Hematopoietic multipotent progenitor cell (in vitro differentiated cells): ENCODE measurements around the genes PRSS54 and BEAN1.

GRCh38 chr16:57999876-58000531, 468 bp downstream of the ZNF319 start:
- CAGE, long polyA plus RNA: no peak

DNA sequence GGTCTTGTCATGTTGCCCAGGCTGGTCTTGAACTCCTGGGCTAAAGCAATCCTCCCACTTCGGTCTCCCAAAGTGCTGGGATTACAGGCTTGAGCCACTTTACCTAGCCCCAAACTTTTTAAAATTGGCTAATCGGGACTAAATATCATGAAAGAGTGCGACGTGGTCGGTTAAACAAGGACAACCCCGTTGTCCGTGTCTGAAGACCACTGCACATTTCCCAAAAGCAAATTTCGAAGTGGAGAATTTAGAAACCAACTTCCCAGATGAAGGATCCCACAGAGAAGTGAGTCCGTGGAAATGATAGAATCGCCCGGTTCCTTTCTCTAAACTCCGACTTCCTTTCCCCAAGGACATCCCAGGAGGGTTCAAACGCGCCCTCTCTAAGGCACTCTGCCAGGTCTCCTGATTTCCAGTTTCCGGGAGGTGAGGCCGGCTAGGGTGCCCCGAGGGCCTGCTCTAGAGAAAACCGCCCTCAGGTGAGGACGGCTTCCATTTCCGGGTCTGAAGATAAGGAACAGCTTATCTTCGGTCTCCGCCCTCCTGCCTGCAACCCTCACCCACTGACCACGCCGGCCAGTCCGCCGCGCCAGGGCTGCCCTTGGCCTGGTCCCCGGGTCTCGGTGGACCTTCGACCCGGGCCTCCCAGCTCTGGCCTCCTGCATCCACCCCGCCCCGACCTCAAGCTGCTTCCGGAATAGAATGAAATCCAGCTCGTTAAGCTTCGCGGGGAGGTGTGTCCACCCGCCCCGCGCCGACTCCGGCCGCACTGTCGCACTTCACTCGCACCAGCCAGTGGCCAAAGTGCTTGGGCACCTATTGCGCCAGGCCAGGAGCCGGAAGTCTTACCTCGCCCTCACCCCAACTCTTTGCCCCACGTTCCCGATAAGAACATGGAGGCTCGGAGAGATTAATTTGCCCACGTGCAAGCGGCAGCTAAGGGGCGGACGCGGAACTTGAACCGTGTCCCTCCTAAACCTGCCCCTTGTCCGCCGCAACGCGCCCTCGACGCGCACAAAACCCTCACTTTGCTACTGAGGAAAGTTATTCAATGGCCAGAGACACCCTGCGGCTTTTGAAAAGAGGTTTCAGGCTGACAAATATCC, 962 bp upstream of the MMP15 start:
- CAGE, long polyA plus RNA: no peak

DNA sequence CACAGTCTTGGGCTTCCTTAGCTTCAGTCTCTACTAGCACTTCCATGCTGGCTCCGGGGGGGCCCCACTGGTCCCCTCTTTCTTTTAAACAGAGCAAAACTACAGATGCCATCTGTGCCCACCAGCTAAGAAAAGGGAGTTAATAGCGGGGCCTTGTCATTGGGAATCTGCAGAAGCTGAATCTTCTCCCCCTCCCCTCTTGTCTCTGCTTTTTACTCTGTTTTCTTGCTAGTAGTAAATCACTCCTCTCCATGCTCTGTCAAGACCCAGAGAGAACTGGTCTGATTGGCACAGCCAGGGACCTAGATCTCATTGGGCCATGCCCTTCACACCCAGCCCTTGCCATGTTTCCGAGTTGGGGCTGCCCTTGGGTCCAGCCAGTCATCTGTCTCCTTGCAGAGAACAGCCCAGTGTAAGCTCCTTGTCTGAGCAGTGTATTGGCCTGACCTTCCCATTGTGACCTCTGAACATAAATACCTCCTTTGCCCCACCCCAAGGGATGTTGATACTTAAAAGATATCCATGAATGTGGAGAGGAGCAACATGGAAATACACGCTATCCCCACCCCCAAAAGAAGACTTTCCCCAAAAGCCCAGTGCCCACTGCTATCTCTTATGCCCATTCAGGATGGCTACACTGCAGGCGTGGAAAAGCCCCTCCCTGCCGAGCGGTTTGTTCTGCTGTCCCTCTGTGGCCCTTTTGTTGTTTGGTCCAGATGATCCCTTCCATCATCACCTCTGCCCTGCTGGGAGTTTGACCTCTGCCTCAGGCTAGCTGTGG, 3.9 kb downstream of the MMP15 start:
- CAGE, long polyA plus RNA: no peak

GRCh38 chr16:58047538-58048044, 22.0 kb downstream of the MMP15 start:
- CAGE, long polyA plus RNA: no peak

GRCh38 chr16:58126742-58128047, 2.0 kb downstream of the CFAP20 start:
- CAGE, long polyA plus RNA: no peak

DNA sequence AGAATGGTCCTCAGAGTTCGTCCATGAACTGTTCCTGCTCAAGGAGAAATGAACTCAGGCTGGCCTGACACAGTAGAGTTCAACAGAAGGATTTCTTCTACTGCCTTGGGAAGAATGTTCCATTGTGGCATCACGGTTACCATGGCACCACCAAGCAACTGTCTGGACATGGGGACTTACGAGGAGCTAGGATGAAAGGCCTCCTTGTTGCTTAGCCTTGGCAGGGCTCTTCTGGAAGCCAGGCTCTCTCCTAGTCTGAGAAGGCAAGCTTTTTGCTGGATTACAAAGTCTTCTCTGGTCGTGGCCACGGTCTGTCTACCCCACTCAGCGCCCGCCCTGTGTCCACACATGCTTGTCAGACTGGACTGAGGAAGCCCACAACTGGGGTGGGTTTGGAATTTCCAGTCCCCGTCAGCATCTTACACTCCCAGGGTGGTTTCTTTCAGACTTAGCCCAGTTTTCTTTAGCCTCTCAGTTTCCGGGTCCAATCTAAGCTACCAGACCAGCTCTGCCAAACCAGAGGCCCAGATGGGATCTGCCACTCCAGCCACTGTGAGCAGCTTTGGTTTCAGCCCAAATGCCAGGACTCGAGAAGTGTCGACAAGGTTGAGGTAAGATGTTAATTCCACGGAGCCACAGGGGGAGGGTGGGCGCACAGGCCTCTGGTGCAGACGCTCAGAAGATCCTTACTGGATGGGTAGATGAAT, at the start of gene PRSS54:
PRSS54 (minus strand) TSS at position 102 of the 707 bp plus-strand sequence.
- CAGE, long polyA plus RNA: no peak

DNA sequence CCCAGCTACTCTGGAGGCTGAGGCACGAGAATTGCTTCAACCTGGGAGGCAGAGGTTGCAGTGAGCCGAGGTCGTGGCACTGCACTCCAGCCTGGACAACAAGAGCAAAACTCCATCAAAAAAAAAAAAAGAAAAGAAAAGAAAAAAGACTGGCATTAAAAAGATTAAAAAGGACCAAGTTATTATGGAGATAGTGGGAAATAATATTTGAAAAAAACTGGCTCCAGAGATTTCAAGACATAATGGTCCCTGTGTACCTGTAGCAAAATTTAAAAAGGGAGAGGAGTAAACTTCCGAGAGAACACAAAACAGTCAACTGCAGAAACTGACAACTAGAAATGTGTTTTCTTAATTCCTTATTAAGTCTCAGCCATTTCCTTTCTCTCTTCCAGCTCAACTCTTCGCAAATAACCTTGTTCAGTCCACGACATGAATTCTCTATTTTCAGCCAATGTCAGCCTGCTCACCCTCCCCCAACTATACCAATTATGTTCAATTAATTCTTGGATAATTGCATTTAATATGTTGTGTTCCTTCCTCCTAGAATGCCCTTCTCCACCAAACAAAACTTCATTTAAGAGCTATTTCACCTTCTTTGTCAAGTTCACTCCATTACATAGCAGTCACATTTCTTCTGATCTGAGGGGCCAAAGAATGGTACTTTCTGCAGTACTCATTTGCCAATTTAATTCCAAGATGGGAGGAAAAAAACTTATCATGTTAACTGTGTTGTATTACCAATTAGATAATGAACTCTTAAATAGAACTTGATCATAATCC, 15.5 kb downstream of the SETD6 start:
- CAGE, long polyA plus RNA: no peak

DNA sequence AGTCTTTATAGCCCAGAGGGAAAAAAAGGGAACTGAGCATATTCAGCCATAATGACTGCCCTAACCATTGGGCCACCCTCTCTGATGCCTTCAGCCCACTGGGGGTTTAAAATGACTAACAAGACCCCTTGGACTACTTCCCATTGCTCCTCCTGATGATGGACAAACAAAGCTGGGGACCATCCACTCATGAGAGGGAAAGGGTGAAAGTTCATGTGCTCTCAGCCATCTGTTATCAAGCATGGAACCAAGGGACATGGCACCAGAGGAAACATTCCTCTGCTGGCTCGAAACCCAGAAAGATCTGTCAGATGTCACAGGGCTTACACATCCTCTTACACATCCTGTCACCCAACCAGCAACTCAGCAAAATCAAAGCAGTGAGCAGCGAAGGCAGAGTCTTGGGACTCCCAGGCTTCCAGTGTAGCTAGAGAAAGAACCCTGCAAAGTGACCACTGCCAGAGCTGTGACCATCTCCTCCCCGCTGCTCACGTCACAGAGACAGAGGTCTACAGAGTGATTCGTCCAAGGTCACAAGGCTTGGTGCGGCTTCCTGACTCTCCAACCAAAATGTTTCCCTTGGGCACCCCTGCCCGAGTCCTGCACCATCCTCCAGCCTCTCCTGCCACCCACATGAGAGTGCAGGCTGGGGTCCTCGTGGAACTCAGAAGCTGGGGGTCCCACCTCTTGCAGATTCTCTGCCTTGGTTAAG, 1.2 kb downstream of the SLC38A7 start:
- CAGE, long polyA plus RNA: no peak

DNA sequence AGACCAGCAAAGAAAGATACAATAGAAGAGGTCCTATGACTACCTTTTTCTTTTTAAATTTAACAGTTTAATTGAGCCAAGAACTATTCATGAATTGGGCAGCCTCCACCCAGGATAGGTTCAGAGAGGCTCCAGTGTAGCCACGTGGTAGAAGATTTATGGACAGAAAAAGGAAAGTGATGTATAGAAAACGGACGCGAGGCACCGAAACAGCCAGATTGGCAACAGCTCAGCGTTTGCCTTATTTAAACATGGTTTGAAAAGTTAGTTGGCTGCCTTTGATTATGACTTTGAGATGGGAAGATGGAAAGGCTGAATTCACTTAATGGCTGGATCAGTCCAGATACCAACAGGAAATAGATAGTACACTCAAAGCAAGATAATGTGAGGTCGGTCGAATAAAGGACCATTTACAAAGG, 147.6 kb upstream of the GOT2 start:
- CAGE, long polyA plus RNA: no peak

DNA sequence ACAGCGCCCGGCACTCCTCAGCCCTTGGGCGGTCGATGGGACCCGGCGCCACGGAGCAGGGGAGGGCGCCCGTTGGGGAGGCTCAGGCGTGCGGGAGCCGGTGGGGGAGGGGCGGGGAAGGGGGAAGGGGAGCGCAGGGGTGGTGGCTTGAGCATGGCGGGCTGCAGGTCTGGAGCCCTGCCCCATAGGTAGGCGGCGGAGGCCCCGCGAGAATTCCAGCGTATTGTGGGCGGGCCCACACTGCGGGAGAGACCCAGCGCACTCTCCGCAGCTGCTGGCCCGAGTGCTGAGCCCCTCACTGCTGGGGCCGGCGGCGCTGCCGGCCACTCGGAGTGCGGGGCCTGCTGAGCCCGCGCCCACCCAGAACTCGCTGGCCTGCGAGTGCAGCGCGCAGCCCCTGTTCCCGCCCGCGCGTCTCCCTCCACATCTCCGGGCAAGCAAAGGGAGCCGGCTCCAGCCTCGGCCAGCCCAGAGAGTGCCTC, 907.5 kb downstream of the CDH8 start:
- CAGE, long polyA plus RNA: no peak

DNA sequence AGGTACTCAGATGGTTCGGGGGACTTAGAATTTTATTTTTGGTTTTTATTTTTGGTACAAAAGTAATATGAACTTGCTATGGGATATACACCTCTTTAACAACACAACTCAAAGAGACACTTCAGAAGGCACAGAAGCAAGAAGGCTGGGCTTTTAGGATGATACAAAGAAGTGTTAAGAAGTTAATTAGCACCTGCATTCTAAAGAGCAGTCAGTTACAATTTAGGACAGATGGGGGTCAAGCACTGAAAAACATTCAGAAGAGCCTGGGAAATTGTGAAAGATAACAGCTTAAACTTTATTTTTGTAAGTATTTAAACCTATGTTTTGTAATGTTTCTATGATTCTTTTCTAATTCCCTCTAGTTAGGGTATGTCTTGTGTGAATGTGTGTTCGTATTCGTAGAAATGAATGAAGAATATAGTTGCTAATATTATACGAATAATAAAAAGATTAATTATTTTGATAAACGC, 163.4 kb downstream of the CDH8 start:
- CAGE, long polyA plus RNA: no peak

- CAGE, long polyA plus RNA: no peak
These were observed 1.9 kb downstream of the CDH11 start for GRCh38 chr16:65119797-65120473.

DNA sequence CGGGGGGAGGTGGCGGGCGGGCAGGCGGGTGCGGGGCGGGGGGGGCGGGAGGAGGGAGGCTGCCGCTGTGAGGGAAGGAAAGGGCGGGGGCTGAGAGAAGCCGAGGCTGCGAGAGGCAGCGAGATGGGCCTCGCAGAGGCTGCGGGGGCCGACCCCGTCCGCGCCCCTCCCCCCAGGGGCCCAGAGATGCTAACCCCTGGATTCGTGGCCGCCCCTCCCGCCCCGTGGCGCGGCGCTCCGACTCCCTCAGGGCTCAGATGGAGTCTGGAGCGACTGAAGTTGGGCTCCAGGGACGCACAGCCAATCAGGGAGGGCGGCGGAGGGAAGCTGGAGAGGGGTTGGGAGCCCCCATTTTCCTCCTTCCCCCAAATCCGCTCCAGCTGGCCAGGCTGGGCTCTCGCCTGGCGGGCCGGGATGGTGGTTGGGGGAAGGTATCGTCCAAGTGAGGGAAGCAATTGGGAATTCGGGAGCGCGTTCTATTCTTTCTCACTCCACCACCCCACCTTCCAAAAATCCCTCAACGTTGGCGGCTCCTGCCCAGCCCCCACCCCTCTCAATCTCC, 318 bp upstream of the CDH11 start:
- CAGE, long polyA plus RNA: no peak

- CAGE, long polyA plus RNA: no peak
These were observed 600.0 kb upstream of the CDH5 start for GRCh38 chr16:65766519-65766945.

DNA sequence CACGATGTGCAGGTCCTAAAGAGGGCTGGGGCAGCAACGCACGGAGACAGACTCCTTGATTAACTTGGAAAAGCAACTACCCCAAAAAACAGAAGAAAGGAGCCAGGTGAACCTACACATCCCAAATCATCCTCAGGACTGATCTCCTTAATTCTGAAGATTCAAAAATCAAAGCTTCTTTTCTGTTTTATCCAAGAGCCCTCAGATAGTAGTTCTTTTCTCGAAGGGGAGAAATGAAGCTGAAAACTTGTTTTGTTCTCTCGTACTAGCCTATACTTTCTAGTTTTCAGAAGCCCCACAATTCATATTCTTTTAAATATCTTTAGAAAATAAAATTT, 223.7 kb upstream of the CDH5 start:
- CAGE, long polyA plus RNA: no peak

DNA sequence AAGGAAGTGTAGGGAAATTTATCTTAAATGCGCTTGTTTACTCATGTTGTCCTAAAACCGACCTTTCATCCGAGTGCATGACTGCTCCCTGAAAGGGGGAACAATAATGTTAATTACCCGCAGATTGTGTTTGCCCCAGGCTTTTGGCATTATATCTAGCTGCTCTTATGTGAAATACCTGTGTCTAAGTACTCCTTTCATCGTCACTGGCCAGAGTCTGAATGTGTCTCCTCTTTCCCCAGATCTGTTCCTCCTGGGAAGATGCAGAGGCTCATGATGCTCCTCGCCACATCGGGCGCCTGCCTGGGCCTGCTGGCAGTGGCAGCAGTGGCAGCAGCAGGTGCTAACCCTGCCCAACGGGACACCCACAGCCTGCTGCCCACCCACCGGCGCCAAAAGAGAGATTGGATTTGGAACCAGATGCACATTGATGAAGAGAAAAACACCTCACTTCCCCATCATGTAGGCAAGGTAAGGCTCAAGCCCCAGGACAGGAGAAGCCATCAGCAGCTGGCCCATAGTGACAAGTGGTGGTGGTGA, 12.7 kb downstream of the CDH5 start:
- CAGE, long polyA plus RNA: no peak

DNA sequence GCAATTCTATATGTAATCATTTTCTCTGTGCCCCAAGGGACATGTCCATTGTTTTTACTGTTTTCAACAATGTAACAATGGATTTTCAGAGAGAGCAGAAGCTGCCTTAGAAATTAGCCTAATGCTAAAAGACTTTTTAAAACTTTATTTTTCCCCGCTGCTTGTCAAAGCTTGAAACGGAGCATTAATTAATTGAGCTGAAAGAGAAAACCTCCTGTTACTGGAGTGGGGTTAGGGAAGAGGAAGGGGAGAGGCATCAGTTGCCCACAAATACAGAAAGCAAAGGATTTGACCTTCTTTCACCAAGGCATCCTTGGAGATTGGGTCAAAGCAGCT, 26.9 kb upstream of the BEAN1 start:
- CAGE, long polyA plus RNA: no peak

DNA sequence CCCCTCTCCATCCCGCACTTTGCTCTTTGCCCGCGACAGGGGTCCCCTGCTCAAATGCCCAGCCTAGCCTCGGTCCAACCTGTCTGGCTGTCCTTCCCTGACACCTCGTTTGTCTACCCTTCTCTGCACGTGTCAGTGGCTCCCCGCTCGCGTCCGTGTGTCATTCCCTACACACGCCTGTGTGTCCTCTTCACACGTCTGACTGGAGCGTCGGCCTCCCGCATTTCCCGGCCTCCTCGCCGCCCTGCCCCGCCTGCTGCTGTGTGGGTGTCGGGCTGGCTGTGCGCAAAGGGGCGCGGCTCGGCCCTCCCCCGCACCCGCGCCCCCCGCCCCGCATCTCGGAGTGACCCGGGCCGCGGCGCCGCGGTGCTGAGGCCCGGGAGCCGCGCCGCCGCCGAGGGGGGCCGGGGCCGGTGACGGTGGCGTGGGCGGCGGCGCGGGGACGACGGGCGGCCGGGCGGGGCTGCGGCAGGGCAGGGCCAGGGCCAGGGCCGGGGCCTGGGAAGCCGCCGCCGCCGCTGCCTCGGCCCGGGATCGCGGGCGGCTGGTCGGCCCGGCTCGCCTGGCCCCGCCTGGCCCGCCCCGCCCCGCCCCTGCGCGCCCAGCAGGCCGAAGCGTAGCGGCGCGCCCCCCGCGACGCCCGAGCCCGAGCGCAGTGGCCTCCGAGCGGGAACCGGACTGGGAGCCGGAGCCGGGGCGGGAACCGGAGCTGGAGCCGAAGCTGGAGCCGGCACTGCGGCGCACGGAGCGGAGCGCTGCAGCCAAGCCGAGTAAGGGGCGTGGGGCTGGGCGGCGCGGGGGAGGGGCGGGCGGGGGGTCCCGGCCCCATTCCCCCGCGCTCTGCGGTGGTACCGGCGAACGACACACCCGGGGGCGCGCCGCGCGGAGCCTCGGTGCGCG, at the start of gene BEAN1:
BEAN1 (plus strand) TSS at position 634 of the 900 bp plus-strand sequence.
- CAGE, long polyA plus RNA: no peak

DNA sequence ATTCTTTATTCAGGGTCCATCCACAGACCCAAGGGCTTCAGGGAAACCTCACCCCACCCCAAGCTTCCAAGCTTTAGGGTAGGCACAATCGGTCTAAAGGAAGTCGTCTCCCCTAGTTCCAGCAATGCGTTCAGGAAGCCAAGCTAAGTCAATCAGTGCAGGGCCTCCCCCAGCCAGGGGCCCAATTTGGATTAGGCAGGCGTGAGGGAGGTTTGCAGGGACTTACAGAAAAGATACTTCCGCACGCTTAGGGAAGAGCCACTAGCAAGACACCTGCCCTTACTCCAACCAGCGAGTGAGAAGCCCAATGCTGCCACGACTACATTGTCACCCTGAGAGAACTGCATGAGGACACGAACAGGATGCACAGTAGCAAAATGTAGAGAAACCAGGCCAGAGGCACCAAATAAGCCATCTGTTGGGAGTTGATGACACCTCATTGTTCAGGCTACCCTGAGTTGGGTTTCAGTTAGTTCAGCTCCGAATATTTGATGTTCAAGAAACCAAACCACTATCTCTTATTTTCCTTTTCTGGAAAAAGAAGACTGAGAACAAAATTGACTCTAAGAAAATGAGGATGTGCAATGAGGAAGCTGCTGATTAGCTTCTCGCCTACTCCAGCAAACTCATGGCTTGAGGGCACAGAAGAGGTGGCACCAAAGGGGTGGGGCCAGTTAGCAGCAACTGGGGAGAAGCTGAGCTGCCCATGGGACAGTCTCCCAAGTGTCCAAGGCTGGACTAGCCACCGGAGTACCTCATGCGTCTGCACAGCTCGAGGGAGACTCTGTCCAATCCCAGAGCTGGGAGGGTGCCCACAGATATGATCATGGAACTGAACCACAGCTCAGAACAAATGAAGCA, 29.4 kb downstream of the TK2 start:
- CAGE, long polyA plus RNA: no peak

- CAGE, long polyA plus RNA: no peak
These were observed 28.0 kb downstream of the TK2 start for GRCh38 chr16:66521575-66522646.